Renal cortical epithelial cell (primary cell): ENCODE measurements around the gene SNAPC1.

DNA sequence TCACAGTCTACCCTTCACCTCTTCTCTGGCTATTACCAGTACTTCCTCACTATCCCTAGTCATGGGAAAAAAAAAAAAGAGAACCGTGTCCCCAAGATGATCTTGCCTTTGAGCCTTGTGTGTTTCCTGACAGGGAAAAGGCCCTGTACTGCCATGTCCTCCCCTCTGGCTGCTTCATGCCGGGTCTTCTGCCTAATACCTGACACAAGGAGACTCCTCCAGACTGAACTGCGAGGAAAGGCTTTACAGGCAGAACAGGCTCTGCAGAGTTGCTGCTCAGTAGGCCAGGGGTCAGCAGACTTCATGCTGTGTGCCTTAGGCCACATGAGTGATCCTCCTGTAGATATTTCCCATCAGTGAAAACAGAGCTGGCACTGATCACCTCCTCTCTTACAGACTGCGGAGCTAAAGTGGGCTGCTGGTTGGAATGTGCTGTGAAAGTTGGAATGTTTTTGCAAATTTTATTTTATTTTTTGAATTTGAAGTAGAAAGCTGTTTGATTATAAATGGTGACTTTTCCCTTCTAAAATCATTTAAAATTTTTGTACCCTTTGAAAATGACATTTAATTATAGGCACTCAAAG, 47.0 kb downstream of the PRKCH start:
- RRBS: no CpG with 5 or more reads among the region's 4 CpGs

DNA sequence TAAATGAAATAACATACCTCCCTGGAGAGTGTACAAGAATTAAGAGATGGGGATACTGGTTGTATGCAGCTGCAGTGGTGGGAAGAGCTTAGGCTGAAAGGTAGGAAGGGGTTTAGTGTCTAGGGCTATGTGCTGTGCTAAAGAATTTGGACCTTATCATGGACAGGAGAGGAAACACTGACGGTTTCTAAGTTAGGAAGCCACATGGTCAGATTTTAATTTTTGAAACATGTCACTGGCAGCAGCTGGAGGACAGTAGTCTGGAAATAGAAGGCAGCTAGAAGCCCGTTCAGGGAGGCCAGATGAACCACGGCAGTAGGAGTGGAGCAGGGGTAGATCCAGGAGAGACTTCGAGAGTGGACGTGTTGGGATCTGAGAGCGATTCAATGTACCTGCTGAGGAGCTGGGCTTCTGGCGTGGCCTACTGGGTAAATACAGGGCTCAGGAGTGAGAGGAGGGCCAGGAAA, 64.8 kb downstream of the PRKCH start:
- RRBS: no CpG with 5 or more reads among the region's 7 CpGs

DNA sequence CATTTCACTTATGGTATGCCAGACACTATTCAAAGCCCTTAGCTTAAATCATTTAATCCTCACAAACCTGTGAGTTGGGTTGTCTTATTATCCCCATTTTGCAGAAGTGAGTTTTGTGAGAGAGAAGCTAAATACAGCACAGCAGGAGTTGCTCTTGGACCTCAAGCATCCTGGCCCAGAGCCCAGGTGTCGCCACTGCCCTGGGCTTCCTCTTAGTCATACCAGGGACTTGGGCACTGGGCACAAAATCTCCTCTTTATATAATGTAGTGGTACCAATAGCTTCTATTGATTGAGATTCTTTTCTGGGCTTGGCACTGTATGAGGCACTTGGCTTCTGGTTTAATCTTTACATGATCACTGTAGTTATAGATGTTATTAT, 156.8 kb downstream of the PRKCH start:
- RRBS: no CpG with 5 or more reads among the region's 1 CpG

- RRBS: no CpG with 5 or more reads among the region's 8 CpGs
These were observed 168.9 kb upstream of the HIF1A start for GRCh38 chr14:61526329-61526898.

GRCh38 chr14:61543093-61543736, 152.1 kb upstream of the HIF1A start:
- RRBS: no CpG with 5 or more reads among the region's 4 CpGs

DNA sequence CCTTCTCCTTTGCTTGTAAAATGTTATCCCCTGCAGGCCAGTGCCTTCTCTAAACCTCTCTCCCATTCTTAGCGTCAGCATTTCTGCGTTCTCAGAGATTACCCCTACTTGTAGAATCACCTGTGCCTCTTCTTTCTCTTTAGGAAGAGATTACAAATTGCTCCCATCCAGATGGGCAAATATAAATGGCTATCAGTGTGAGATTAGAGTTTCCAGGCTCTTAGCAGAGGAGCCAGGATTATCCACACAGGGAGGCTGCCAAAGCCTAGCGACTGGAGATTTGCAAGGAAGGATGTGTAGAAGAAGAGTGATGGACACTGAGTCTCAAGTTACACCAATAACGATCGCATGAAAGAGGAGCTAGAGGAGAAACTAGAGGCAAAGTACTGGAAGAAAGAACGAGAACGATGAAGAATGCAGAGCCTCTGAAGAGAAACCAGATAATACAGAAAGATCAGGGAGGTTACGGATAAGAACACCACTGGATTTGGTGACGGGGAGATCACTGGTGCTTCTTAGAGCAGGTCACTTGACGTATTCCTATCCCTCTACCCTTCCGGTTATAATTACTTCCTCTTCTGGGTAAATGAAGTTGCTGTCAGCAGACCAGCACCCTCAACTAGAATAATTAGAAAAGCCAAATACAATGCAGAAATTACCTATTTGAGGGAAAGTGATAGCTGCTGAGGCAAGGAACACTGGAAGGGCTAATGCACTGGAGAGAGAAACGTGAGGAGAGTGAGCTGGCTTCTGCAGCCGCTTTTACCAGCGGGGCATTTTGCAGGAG, 93.3 kb upstream of the HIF1A start:
- RRBS: no CpG with 5 or more reads among the region's 14 CpGs

DNA sequence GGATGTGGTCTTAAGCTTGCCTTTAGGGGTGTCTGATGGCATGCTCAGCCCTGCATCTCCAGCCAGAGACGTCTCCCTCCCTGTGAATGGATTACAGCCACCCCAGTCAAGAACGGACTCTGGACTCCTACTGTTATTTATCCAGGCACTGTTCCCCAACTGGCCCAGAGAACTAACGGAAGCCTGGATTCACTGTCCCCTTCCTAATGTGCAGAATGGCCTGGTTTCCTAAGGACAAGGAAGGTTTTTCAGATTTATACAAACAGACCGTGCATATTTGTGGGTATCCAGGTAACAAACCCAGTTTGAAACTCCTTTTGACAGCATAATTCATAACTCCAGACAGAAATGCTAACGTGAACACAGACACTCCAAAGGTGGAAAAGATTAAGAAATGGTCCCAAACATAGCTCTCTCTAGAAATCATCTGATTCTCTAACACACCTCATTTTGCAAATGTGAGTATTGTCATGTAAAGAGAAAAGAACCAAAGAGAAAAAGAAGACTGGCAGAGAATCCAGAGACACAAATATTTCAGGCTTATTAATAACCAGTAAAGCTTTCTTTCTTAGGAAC, 87.0 kb upstream of the HIF1A start:
- RRBS: no CpG with 5 or more reads among the region's 5 CpGs

- RRBS: no CpG with 5 or more reads among the region's 6 CpGs
These were observed 41.7 kb upstream of the HIF1A start for GRCh38 chr14:61653601-61654016.

GRCh38 chr14:61746808-61747652, 15.2 kb upstream of the SNAPC1 start:
- RRBS: no CpG with 5 or more reads among the region's 3 CpGs

DNA sequence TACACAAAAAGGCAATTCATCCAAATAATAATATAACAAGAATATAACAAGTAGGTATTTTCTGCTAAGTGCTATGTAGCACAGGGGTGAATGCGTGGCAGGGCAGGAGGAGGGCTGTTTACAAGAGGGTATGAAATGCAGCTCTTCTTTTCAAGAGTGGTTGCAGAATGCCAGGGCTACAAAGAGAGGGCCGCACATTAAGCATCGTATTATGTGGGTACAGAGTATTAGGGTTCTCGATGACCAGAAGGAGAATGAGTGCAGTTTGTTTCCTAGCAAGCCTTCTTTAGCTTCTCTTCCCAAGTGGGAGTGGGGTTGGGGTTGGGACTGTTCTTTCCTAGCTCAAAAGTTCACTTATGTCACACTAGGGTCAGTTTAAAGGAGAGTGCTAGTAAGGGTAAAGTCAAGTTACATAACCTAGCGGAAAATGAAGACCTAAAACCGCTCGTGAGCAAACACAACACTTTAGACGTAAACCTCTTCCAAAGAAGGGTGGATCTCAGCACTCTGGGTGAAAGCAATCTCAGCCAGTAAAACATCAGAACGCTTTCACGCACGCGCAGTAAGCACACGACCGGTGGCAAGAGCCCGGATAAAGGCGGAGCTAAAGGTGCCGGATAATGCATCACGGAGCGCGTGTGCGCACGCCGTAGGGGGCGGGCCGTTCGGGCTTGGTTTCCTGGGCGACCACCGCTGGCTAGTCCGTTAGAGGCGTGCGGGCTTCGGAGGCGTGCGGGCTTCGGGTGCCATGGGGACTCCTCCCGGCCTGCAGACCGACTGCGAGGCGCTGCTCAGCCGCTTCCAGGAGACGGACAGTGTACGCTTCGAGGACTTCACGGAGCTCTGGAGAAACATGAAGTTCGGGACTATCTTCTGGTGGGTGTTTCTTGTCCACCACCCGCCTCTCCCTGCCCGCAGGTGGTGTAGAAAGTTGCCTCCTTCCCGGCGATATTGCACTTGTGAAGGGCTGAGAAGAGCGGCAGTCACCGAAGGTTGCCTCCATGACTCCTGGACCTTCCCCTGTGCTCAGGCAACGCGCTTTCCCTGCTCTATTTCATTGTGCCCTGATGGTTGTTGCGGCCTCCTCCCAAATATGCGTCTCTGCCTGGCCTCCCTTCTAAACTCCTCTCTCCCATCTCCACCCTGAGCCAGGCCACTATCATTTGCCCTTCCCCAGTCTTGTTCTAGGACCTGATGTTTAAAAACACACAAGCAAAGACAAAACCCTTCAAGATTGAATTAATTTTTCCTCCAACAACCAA, at the start of gene SNAPC1:
Gene SNAPC1 (plus strand): TSS at position 708 of the 1,262 bp plus-strand sequence.
- RRBS: no CpG with 5 or more reads among the region's 55 CpGs

DNA sequence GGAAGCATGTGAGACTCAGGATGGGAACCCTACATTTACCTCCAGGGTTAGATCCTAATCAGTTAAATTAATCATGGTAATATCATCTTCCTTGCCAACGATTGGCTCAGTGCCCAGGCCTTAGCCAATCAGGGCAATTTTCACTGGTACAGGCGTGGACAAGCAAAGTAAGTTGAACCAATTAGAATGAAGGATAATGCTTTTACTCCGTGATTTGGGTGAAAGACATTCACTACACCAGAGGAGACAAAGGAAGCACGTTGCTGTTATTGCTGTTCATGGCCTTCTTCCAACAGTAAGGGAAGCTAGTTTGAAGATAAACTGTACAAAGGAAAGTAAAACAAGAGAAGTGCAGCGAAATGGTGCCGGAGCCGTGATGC, 353.3 kb downstream of the SYT16 start:
- RRBS: no CpG with 5 or more reads among the region's 7 CpGs

DNA sequence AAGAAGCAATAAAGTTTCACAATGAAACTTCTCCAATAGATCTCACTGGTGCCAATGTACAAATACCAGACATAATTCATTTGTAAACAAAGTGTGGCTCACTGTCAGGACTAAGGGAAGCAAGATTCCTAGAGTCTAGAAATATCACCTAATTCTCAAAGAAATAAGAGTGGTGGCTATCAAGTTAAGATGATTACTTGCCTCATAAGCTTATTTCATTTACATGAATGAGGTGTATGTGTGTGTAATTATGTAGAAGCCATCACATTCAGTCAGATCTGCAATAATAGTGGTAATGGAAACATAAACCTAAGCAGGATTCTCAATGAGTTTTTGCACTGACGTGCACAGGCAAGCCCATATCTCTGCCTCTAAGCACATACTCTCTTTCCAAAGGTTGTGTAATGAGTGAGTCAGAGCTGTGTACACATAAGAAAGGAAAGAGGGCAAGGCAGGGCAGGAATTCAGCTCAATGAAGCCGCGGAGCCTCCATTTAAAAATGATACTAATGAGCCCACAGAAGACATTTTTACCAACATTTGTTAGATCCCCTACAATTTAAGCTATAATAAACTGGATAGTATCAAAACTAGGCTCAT, 353.2 kb downstream of the KCNH5 start:
- RRBS: no CpG with 5 or more reads among the region's 3 CpGs

- RRBS: no CpG with 5 or more reads among the region's 8 CpGs
These were observed 748 bp downstream of the RHOJ start for GRCh38 chr14:63205050-63205331.

DNA sequence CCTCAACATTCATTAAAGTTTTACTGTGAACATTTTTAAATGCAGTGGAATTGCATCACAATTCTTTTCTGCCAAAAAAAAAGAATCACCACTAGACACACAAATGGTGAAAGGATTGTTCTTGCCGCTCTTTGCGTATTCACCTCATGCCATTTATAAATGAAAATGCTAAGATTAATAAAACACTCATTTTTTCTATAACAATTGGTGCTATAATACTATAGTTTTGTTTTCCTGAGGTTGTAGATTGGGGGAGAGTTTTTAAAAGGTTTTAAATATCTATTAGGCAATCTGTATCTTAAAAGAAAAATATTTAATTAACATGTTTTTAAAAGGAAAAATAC, 1.1 kb downstream of the RHOJ start:
- RRBS: no CpG with 5 or more reads among the region's 2 CpGs

DNA sequence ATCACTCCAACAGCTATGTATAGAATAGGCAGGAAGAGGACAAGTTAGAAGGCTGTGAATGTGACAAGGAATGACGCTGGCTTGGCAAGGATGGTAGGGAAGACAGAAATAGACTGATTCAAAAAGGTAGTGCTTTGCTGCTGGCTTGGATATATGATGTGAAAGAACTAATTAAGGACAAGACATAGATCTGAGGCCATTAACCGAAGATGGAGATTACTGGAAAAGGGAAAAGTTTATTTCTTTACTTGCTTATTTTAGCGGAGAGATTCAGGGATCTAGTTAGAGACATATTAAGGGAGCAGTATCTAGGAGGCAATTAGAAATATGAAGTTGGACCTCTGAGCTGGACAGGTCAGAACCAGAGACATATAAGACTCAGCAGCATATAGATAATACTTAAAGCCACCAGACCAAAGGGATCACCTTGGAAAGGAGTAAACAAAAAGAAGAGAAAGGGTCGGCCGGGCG, 105.3 kb upstream of the GPHB5 start:
- RRBS: no CpG with 5 or more reads among the region's 6 CpGs

GRCh38 chr14:63542378-63542844, 766 bp downstream of the PPP2R5E start:
- RRBS: no CpG with 5 or more reads among the region's 20 CpGs

- RRBS: no CpG with 5 or more reads among the region's 3 CpGs
These were observed 41.4 kb downstream of the SGPP1 start for GRCh38 chr14:63686475-63686811.

DNA sequence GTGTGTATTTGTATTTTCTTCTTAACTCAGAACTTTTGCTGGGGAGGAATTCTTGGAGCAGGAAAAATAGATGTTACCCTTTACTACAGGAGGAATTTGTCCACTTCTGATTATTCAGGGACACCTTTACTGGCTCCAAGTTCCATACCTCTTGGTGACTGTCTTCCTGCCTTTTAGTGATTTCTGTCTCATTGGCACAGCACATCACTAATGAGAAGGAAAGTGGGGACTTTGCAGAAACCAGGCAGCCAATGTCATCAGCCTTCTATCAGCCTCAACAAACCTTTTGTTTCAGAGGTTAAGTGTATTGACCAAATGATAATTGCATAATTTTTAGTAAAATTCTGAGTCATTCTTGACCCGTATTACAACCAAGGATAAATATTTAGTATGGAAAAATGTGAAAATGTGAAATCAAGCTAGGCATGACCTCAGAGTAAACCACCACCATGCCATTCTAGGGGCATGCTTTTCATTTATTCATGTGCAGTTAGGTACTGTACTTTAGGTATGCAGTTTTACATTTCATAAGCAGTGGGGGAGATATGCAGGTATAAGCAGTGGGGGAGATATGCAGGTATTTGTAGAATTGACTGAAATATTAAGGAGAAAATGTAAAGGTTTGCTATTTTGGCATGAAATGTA, 184.5 kb downstream of the ESR2 start:
- RRBS: no CpG with 5 or more reads among the region's 1 CpG

GRCh38 chr14:64209167-64210165, 84.7 kb downstream of the ESR2 start:
- RRBS: no CpG with 5 or more reads among the region's 29 CpGs